ENCODE data around the genes PIGX, NCBP2 and RPL35A.

- PRO-cap, 2 experiments: no peak in any of the 2 experiments
Observed at GRCh38 chr3:196645898-196646957, 6.7 kb downstream of the NRROS start.

DNA sequence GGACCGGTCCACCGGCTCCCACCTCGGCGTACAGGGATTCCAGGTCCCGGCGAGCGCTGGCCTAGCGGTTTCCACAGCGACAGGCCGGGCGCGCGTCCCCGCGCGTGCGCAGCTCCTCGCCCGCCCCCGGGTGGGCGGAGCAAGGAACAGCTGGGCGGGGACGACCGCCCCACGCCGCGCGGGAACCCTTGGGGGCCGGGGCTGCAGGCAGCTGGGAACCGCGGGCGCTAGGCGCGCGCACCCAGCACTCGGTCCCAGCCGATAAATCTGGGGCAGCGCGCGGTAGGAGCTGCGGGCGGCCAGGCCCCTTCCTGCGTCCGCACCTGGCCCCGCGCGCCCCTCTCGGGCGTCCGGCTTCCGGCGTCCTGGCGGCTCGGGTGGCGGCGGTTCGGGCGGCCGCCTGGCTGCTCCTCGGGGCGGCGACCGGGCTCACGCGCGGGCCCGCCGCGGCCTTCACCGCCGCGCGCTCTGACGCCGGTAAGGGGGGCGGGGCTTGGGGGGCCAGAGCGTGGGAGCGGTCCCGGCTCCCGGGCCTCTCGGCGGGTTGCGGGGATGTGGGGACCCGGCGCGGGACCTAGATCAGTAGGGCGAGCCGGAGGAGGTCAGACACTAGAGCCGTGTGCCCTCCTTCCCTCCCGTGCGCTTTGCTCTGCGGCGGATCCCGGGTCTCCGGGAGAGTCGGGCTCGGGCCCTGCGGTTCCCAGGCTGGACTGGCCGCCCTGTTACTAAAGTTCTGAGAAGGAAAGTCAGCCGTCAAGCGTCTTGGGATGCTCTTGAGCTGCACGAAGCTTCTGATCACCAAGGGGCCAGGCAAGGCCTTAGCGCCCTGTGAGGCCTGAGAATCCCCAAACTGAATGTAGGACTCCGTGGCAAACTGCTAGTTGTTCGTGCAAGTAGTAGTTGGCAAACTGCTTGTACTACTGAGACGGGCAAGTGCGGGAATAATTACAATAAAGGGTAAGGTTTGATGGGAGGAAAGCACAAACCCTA, at the start of gene PIGX:
TSS of gene PIGX (plus strand) at position 210 of the 990 bp plus-strand sequence.
- PRO-cap, 2 experiments: peak in 2 of 2 experiments; most common plus-strand start position 142 of the sequence (in 2); most common minus-strand start position 75 of the sequence (in 1)

GRCh38 chr3:196903974-196904427, 36.3 kb downstream of the SENP5 start:
- PRO-cap, 2 experiments: no peak in any of the 2 experiments

- PRO-cap, 2 experiments: peak in 2 of 2 experiments; most common minus-strand start chr3:196942433 (in 2)
Observed at GRCh38 chr3:196942266-196942624, at the start of gene NCBP2. Gene NCBP2 (minus strand): TSS chr3:196942528.

GRCh38 chr3:196996450-196997238, 28.0 kb upstream of the PIGZ start:
- PRO-cap, 2 experiments: no peak in any of the 2 experiments

GRCh38 chr3:197001683-197002627, 27.7 kb downstream of the MELTF start:
- PRO-cap, 2 experiments: no peak in any of the 2 experiments

GRCh38 chr3:197297033-197297397, 1.4 kb downstream of the DLG1 start:
- PRO-cap, 2 experiments: peak in 1 of 2 experiments; most common plus-strand start chr3:197297203 (in 1)

DNA sequence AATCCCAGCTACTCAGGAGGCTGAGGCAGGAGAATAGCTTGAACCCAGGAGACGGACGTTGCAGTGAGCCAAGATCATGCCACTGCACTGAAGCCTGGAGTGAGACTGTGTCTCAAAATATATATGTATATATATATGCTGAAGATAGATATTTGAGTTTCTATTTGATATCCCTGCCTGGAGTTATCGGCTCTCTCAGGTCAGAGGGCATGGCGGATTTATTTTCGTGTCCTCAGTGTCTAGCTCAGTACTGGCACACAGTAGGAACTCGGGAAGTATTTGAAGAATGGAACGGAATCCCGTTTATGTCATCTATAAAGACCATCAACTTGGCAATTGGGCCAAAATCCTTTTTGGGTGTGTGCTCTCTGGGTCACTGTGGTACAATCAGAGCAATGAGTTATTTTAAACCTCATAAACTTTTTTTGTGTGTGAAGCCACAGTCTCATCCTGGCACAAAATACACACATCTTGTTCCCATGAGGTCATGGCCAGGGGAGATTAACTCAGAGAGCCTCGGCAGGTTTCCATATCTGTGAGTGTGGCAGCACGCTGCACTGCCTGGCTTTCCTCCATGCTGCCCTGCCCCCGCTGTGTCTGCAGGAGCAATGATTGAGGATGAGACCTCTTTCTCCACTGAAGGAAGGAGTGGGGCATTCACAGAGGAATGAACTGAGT, 53.8 kb upstream of the DLG1 start:
- PRO-cap, 2 experiments: no peak in any of the 2 experiments

DNA sequence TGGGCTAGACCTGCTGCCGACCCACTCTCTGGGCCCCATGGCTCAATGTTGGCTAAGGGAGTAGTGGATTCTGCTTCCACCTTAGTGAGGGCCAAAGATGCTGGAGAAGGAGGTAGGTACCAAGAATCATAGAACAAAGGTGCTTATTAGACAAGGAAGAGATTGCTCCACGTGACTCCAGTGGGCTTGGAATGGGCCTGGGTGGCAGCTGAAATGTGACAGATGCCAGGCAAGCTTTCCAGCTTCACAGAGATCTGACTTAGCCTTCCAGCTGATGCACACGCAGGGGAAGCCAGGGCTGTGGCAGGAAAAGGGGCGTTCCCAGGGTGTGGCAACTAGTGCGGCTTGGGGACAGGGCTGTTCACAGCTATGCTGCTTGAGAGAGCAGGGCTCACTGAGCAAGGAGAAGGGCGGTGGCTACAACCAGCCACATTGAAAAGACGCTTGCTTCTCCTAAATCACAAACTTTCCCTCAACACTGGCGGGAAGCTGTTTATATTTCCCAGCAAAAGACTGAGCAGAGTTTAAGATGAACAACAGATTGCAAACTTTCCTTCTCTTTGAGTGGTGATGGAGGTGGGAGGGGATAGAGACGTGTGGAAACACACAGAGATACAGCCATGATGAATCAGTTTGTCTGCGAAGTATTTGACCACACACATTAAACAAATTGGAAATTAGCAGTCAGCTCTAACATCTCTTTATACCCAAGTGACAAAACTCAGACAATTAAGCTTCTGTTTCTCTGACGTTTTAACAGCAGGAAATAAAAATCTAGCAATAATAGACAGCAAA, 127.6 kb downstream of the BDH1 start:
- PRO-cap, 2 experiments: no peak in any of the 2 experiments

DNA sequence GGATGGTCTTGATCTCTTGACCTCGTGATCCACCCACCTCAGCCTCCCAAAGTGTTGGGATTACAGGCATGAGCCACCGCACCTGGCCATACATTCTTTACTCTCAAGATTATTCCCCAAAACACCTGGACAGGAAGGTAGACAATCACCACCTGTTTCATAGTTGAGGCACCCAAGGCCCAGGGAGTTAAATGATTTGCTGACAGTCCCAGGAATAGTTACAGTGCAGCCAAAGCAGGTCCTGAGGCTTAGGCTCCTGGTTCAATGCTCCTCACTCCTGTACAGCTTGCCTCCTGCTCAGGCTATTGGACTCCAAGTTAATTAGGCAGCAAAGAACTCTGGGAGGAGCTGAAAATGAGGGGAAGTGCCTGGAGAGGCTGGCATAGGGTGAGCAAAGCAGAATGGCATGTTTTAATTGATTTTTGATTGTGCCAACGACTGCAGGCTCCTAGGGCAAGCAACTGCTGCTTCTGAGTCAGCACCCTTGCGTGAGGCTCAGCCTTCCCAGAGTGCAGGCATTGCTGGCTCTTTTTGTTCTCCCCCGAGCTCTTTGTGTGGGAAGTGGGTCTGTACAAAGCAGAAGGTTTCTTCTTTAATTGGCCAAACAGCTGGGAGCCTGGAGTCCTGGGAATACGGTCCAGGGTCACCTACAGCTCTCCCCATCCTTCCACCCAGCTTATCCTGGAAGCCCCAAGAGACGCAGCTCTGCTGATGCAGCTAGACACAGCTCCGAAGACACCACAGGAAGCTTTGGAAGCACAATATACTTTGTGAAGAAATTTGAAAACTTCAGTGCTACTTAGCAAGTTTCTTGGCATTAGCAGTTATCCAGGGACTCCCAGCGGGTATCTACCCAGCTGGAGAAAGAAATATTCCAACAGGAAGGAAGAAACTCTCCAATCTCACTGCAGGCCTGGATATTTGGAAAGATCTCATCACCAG, 77.0 kb downstream of the BDH1 start:
- PRO-cap, 2 experiments: no peak in any of the 2 experiments

- PRO-cap, 2 experiments: peak in 1 of 2 experiments; most common plus-strand start chr3:197501616 (in 1)
Observed at GRCh38 chr3:197501529-197501855, 54.3 kb downstream of the BDH1 start.

- PRO-cap, 2 experiments: peak in 2 of 2 experiments; most common plus-strand start chr3:197520959 (in 2); most common minus-strand start chr3:197520807 (in 2)
Observed at GRCh38 chr3:197520434-197521521, 35.0 kb downstream of the BDH1 start.

DNA sequence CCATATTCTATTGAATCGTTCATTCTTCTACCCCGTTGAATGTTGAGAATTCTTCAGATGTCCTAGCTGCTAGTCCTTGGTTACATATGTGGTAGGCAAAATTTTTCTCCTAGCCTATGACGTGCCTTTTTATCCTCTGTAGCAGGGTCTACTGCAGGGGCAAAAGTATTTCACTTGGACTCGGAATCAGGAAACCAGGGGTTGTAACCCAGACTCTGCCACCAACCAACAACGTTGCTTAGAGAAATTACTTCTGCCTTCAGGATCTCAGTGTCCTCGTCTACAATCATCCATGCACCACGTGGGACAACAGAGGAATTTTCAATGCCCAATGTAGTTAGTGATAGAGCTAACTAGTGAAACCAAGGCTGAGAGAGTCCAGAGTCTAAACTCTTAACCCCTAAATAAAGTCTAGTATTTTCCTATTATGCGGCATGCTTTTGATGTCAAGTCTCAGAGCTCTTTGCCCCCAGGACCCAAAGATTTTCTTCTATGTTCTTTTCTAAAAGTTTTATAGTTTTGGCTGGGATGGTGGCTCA, 20.5 kb downstream of the BDH1 start:
- PRO-cap, 2 experiments: no peak in any of the 2 experiments

DNA sequence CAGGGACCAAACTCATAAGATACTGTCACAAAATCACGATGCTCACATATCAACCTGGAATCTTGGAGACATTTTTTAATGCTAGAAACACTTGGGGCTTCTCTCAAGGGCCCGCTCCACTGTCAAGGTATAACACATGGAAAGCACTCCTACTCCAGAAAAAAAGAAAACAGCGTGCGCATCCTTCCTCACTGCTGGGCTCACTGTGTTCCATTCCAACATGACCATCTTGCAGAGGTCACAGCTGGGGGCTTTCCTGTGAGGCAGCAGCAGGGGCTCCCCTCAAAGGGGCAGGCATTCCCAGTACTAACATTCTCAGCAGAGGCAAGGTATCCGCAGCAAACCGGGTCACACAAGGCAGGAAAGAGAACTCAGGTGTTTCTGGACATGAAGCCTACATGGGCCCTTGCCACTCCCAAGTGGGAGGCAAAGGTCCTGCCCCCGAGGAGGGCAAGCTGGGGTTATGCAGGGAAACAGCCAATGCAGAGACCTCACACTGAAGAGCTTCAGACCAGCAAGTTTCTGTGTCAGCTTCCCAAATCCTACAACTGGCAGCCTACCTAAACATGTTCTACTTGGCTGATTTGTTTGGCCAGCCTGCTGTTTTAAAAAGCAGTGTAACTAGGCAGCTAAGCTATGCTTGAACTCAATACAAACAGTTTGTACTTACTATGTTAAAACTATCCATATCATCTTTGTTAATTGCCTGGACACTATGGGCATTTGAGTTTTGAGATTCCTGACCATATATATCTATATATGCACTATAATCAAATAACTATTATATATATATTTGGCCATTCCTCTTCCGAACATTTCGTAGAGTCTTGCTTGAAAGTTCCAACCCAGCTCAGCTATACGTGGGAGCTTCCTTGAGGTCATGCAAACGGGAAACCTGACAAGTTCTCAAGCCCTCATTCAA, 6.3 kb downstream of the BDH1 start:
- PRO-cap, 2 experiments: no peak in any of the 2 experiments

GRCh38 chr3:197559818-197560081, 4.0 kb upstream of the BDH1 start:
- PRO-cap, 2 experiments: no peak in any of the 2 experiments

- PRO-cap, 2 experiments: no peak in any of the 2 experiments
Observed at GRCh38 chr3:197601078-197601787, 45.5 kb upstream of the BDH1 start.

DNA sequence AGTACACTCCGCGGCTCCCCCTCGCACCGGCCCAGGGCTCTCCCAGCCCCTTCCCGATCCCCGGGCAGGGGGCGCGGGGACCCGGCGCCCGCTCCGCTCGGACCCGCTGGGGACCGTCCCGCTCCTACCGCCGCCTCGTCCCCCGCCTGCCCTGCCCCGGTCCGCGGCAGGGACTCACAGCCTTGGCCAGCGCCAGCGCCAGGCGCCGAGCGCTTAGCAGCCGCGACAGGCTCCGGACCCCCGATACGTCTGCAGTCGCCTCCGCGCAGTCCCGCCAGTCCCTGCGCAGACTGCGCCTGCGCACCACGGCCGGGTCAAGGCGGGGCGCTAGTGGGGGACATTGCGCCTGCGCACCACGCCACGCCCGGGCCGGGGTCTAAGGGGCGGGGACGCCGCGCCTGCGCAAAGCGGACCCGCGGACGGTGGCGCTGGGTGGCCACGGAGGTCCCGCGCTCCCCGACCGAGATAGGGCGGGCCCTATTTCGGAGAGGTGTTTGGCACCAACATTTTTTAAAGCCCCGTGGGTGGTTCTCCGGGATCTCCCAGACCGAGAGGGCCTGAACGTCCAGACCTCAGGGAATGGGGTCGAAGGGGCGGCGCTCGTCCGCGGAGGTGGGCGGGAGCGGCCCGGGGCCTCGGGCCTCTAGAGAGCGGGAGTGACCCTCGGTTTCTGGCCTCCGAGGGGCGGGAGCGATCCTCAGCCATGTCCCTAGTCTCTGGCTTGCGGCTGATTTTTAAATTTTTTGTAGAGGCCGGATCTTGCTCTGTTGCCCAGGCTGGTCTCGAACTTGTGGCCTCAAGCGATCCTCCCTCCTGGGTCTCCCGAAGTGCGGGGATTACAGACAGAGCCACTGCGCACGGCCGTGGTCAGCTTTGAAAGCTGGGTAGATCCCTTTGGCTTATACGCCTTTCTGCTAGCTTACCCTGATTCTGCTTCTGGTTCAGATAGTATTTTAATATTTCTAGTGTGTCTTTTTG, 72.1 kb upstream of the BDH1 start:
- PRO-cap, 2 experiments: peak in 2 of 2 experiments; most common plus-strand start position 367 of the sequence (in 1); most common minus-strand start position 251 of the sequence (in 2)

- PRO-cap, 2 experiments: no peak in any of the 2 experiments
Observed at GRCh38 chr3:197844288-197844739, 53.3 kb downstream of the LRCH3 start.

DNA sequence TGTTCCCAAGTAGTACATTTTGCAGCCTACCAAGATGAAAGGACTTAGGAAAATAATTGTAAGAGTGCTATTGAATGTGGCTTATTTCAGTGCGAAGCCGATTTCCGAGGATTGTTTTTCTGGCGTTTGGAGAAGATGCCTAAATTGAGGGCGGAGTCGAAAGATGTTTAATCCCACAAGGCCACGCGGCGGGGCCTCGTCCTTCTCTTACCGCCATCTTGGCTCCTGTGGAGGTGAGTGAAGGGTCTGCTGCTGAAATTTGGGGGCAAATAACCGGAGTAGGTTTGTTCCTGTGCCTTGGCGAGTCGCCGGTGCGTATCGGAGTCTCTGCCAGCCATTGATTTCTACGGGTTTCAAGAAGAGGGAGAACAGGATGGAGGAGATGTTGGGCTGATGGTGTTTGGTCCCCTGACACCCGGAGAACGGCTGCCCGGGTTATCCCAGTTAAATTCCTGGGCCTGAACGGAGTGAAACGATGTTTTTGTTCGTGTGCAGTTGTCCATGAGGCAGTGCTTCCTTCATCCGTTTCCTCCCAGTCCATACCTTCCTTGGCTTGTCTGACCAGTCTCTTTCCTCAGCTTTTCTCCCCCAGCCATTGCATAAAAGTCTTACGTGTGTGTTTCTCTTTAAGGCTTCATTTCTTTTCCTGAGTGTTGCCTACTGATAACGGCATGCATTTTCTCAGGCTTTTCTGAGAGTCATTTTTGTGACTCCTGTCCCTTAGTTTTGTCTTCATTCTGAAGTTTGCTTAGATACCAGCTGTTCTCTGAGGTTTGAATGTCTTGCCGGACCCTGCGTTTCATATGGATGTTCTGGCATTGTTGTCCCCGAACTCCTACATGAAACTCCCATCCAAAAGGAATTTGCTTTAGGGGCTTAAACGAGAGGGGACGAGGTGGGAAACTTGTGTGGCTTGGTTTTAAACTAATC, at the start of gene RPL35A:
TSS of gene RPL35A (plus strand) at position 202 of the 930 bp plus-strand sequence.
- PRO-cap, 2 experiments: peak in 2 of 2 experiments; most common plus-strand start position 228 of the sequence (in 1)

GRCh38 chr3:197955472-197956125, 4.2 kb downstream of the IQCG start:
- PRO-cap, 2 experiments: no peak in any of the 2 experiments

Measured in Colon Carcinoma Metastatic in the Brain (tissue), 2 donors.